Measurements from ENCODE around the gene GPNMB.

GRCh38 chr7:23246518-23247094 is at the start of gene GPNMB:
TSS of gene GPNMB (plus strand) at chr7:23246775.
- RAMPAGE, long total RNA, result no peak
- RRBS, result no CpG with 5 or more reads among the region's 7 CpGs

DNA sequence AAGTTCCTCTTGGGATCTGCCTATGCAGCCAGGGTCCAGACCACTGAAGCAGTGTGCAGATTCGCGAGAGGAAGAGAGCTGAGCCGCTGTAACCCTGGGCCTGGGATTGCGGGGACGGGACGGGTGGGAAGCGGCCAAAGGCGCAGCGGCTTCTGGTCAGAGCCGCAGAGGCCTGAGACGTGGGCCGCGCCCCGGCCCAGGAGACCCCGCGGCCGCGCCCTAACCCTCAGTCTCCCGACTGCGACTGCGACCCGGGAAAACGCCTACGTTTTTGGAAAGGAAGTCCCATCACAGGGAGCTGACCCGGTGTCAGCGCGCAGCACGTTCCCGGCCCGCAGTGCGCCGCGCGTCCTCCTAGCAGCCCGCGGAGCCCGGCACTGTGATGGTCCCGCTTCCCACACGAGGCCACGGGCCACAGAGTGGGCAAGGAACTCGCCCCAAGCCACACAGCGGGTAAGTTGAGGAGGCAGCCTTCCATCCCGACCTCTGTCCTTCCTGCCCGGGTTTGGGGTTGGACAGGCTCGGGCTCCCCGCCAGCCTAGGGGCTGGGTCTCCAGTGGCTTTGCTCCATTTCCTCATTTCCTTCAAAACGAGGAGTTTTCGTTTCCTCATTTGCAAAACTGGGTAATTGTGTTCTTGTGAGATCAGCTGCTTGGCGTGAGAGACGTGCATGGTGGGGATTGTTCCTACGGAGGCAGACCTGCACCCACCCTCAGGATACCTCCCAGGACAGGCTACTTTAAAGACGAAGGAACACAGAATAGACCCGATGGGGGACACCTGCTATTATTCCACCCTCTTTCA is 1.2 kb downstream of the GPNMB start:
- RAMPAGE, long total RNA, result no peak
- RRBS, result 3% methylated on average over 18 of the region's 53 CpGs

DNA sequence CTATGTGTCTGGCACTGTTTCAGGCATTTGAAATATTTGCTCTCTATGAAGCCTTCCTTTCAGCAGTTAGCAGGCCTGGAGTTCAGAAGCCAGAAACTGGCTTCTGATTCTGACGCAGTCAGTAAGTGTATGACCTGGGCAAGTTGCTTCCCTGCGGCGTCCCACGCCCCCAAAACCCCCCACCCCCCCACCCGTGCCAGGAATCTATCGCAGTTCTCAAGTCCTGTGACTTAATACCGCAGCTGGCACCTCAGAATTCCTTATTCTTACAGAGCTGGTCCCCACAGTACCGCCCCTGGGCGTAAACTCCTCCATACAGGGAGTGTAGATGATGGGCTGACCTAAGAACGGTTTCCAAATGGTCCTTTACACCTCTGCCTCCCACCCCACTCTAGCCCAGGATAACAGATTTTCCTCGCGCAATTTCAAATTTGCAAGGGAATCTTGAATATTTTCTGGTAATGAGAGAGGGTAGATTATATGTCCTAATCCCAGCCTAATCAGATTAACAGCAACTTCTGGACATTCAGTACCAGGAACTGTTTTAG is 588 bp upstream of the MALSU1 start:
- RAMPAGE, long total RNA, result no peak
- RRBS, result no CpG with 5 or more reads among the region's 12 CpGs

DNA sequence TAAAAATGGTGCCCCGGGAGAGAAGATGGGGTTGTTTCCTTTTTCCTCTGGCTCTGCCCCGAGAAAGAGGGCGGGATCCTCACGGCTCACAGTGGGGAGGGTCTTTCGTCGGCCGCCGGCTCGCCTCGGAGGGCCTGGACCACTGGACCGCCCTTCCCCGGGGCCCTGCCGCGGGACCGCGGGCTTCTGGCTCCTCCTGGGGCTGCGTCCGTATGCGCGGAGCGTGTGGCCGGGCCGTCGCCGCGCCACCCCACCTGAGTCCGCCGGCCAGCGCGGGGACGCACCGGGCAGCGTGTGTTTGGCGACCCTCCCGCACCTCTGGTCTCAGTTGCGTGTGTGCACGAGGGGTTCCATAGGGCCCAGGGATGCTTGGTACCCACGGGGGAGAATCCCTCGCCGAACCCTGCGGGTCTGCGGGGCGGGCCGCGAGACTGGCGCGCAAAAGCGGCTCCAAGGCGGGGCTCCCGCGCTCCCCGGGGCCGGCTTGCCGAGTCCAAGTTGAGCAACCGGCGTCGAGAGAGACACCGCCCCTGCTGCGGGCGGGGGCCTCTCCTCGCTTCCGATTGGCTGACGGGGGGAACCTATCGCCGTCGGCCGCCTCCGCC is 3.7 kb upstream of the IGF2BP3 start:
- RAMPAGE, long total RNA, result no peak
- RRBS, result 1% methylated on average over 20 of the region's 68 CpGs

GRCh38 chr7:23530826-23531299 is 918 bp downstream of the TRA2A start:
- RAMPAGE, long total RNA, result no peak
- RRBS, result under 1% methylated on average over 4 of the region's 21 CpGs

DNA sequence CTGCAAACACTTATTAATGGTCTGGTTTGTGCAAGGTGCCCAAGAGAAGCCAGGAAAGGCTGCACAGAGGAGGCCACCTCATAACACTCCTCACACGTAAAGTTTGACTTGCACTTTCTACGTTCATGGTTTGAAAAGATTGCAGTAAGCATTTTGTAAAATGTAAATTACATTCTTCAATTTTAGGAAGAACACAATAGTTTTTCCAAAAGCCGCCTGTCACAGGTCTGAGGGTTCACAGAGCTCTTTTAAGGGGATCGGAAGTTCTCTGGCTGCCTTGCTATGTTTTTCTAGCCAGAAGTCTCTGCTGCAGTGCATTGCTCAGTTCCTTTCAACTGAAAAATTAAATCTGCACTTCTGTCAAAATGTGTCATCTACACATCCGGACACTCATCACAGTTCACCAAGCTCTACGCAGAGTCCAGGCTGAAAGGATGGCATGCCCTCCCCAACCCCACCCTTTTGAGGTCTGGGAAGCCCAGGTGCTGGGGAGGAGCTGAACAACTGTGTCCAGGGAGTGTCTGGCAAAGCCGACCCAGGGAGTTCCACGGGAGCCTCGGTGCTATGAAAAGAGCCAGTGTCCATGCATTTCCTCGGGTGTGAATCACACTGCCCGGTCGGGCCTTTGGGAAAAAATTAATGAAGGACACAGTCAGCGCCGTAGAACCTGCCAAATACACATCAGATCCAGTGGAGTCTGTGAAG is 957 bp upstream of the PALS2 start:
- RAMPAGE, long total RNA, result no peak
- RRBS, result no CpG with 5 or more reads among the region's 14 CpGs

- RAMPAGE, long total RNA, result no peak
- RRBS, result no CpG with 5 or more reads among the region's 7 CpGs
Measured at GRCh38 chr7:24688491-24689131, 68.7 kb downstream of the GSDME start.

DNA sequence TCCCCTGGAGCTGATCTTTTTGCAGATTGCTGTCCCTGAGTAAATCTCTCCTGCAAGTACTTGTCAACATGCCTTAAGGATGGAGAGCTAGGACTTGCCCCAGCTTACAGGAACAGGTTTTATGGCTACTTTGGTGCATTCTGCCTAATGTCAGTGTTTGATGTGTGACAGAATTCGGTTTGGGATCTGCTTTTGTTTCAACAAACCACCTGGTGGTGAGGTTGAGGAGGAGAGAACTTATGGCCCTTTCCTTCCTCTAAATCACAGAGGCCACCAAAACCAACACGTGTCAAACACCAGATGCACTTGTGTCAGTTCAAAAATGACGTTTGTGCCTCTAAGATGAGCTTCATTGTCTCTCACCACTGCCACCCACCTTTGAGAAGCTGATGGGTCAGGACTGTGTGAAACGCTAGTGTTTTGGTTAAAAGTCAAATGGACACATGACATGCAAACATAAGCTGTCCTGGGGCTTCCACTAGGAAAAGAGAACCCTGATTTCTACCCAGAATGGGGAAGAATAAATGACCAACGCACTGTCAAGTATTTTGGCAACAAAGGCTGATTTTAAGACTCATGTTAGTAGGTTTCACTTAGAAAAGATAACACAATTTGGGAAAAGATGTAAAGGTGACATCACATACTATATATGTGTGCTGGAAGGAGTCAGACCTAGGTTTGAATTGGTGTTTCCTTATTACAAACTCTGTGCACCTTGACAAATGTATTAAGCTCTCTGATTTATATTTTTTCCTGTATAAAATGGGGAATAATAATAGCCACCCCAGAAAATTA is 83.8 kb downstream of the OSBPL3 start:
- RAMPAGE, long total RNA, result no peak
- RRBS, result no CpG with 5 or more reads among the region's 5 CpGs

GRCh38 chr7:24910791-24911444 is 69.1 kb downstream of the OSBPL3 start:
- RAMPAGE, long total RNA, result no peak
- RRBS, result no CpG with 5 or more reads among the region's 6 CpGs

DNA sequence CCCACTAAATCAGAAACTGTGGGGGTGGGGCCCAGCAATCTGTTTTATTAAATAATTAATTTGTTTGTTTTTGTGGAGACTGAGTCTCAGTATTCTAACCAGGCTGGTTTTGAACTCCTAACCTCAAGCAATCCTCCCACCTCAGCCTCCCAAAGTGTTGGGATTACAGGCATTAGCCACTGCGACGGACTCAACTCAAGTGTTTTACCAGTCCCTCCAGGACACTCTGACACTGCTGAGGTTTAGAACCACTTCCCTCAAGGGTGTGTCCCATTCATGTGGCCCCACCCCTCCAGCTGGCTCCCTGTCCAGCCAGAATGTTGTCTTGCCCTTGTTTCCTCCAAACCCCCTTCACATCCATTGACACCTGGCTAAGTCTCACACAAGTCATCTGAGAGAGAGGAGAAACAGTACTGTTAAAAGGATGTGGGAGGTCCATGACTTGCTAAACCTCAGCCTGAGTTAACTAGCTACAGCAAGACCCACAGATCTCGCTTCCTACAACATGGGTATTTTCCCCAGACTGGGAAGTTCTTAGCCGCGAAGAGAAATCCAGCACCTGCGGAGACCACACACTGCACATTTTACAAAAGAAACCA is 14.2 kb downstream of the OSBPL3 start:
- RAMPAGE, long total RNA, result no peak
- RRBS, result no CpG with 5 or more reads among the region's 6 CpGs

DNA sequence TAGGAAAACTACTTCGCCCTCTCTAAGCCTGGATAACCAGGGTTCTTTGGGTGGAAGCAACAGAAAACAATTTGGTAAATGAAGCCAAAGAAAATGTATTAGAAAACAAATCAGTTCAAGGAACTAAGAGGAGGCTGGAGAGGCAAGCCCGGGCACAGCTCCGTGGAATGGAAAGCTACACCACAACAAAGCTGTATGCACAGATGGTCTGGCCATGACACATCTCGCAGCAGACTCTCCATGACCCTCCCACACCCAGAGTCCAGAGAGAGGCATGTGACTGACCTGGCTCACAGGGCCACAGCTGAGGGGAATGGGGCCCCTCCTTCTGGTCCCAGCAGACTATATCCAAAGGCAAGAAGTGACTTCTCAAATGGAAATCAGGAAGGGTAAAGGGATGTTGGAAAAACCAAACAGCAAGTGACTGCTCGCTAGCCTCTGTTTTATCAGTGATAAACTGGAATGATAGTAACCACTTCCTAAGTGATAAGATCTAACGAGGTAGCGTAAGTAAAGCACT is 8.7 kb downstream of the OSBPL3 start:
- RAMPAGE, long total RNA, result no peak
- RRBS, result no CpG with 5 or more reads among the region's 7 CpGs

DNA sequence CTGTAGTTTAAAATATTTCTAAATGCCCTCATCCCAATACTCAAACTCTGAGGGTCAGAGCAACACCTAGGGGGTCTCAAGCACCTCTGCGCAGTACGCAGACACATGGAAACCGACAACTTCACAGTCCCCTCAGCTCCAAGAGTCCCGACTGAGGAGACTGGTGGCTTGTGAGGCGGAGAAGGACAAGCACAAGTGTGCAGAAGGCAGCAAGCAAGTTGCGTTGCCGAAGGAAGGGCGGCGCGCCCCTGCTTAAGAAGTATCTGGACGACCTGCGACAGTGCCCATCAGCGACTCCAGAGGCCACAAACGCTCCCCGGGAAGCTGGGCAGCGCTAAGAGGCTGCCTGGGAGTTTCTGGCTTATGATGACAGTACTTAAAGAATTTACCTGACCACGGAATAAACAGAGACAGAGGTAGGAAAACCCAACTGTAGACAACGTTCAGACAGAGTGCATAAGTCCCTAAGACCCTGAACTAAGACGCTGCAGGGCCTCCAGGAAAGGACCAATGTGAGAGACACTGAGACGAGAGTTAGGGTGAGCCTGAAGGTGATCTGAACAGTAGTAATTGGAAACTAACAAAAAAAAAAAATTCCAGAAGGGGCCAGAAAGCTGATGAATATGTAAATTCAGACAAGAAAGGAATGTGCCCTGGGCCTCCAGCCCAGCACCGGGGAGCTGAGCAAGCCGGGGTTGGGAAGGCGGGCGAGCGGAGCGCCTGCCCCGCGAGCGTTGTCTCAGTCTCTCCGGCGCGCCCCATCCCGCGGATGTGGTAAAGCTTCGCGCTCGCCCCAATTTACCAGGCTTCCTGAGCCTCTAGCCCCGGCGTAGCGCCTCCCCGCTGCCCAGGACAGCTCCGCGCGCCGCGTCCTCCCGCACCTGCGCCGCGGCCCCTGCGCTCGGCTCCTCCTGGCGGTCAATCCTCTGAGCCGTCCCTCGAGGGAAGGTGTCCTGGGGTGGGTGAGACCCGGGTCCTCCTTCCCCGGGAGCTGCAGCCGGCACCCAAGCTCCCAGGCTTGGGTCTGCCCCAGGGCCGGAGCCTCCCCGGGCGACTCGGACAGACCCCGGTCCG is 933 bp downstream of the OSBPL3 start:
- RAMPAGE, long total RNA, result no peak
- RRBS, result 3% methylated on average over 16 of the region's 64 CpGs

DNA sequence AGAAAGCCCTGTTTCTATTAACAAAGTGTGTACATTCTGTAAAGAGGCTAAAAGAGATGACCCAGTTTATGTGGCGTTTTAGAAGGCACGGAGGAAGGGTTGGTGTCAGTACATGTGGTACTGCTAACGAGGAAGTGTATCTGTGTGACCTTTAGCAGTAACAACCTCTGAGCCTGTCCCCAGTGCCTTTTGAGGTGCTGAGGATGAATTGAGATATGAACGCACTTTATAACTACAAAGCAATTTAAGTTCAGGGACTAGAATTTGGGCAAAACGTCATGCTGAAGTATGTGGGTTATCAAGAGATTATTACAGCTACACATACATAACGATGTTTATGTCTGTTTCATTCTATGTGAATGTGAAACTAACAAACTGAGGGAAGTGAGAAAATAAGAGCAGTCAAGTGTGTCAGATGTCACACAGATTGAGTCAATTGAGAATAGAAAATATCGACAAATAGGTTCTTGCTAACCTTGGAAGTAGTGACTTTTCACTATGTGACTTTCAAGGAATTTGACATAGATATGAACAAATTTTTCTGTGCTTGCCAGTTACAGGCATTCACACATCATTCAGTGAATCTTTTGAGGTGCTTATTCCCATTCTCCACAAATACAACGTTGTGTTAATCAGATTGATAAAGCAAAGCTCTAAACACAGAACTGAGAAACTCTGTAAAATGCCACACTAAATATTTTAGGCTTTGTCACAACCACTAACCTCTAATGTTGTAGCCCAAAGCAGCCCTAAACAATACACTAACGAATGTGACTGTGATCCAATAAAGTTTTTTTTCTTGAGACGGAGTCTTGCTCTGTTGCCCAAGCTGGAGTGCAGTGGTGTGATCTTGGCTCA is 7.3 kb downstream of the CYCS start:
- RAMPAGE, long total RNA, result no peak
- RRBS, result no CpG with 5 or more reads among the region's 10 CpGs

DNA sequence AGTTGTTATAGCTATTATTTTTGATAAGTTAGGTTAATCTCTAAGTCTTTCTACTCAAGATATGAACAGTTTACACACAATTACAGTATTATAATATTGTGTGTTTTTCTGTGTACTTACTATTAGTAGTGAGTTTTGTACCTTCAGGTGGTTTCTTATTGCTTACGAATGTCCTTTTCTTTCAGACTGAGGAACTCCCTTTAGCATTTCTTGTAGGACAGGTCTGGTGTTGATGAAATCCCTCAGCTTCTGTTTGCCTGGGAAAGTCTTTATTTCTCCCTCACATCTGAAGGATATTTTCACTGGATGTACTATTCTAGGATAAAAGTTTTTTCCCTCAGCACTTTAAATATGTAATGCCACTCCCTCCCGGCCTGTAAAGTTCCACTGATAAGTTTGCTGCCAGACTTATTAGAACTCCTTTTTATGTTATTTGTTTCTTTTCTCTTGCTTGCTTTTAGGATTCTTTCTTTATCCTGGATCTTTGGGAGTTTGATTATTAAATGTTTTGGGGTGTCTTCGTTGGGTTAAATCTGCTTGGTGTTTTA is 1.7 kb upstream of the CYCS start:
- RAMPAGE, long total RNA, result no peak
- RRBS, result no CpG with 5 or more reads among the region's 3 CpGs

DNA sequence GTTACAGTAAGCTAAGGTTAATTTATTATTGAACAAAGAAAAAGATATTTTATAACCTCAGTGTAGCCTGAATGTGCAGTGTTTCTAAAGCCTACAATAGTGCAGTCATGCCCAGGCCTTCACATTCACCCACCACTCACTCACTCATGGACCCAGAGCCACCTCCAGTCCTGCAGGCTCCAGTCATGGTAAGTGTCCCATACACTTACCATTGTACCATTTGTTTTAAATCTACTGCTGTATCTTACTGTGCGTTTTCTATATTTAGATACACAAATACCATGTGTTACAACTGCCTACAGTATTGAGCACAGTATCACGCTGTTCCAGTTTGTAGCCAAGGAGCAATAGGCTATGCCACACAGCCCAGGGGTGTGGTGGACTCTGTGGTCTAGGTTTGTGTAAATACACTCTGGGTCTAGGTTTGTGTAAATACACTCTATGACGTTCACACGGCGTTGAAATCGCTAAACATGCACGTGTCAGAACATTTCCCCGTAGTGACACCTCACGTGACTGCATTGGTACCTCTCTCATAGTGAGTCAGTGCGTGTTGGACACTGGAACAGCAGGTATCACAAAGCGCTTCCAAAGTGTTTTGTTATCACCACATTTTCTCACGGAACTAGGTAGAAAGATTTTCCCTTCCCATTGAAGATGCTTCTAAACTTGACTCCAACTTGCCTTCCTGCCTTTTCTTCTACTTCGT is 340.1 kb upstream of the NPVF start:
- RAMPAGE, long total RNA, result no peak
- RRBS, result no CpG with 5 or more reads among the region's 13 CpGs

GRCh38 chr7:25568936-25569160 is 340.6 kb upstream of the NPVF start:
- RAMPAGE, long total RNA, result no peak
- RRBS, result no CpG with 5 or more reads among the region's 10 CpGs

- RAMPAGE, long total RNA, result no peak
- RRBS, result no CpG with 5 or more reads among the region's 3 CpGs
Measured at GRCh38 chr7:25787235-25788023, 364.6 kb upstream of the NFE2L3 start.

GRCh38 chr7:25858568-25859176 is 293.3 kb upstream of the NFE2L3 start:
- RAMPAGE, long total RNA, result no peak
- RRBS, result 7% methylated on average over 11 of the region's 42 CpGs

- RAMPAGE, long total RNA, result no peak
- RRBS, result 4% methylated on average over 13 of the region's 24 CpGs
Measured at GRCh38 chr7:25895180-25895782, 256.7 kb upstream of the NFE2L3 start.

DNA sequence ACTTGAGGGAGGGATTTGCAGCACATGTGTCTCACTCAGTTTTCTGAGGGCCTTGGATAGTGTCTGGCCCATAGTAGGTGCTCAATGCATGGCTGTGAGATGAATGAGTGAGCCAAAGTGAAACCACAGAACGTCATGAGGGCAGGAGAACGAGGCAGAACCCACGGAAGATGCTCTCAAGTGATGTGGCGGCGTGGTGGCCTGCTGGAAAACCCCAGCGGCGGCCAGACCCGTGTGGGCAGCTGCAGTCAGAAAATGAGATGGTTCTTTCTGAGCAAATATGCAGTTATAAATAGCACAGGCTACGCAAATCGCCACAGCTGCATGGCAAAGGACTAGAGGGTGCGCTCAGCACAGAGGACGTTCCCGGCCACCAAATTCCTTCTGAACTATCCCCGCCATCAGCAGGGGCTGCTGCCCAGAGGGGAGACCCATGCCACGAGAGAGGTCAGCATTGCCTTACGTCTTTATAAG is 183.4 kb upstream of the NFE2L3 start:
- RAMPAGE, long total RNA, result no peak
- RRBS, result no CpG with 5 or more reads among the region's 16 CpGs